Endometrial microvascular endothelial cells (primary cell): ENCODE measurements around a stretch of chr1.

DNA sequence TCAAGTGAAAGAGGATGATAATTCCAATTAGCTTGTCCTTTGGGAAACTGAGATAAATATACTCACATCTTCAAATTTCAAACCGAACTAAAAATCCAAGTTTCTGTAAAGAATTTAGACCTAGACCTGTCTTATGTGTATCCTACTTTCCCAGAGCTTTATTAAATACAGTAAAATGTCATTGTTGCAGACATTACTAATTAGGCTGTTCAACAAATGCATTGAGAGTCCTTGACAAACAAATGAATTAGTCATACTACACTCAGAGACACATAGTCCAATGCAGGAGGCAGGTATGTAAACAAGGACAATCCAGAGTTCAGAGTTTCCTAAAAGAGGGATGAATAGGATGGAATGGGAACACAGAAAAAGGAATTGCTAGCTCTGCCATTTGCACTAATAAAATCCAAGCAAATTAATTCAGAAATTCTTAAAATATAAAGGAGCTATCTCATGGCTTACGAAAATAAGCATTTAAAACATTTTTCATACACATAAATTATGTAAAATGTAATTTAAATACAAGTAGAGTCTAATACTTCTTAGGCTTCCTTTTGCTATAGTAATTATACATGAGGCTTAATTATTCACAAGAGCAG, 1.6 kb upstream of the EGLN1 start:
- RAMPAGE, long total RNA: no peak

- RAMPAGE, long total RNA: no peak
These were observed 307.7 kb downstream of the SIPA1L2 start for GRCh38 chr1:232322144-232322777.

- RAMPAGE, long total RNA: no peak
These were observed 252.6 kb downstream of the SIPA1L2 start for GRCh38 chr1:232377172-232377887.

DNA sequence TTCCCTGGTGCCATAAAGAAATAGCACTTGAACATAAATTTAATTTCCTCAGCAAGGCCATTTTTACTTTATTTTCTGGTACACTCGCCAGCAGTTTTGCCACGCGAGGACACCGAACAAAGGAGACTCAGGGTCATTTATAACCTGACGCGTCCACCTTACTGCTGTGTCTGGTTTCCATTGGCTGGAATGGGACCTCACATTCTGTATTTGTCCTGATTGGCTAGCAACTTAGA, 59.8 kb upstream of the MAP10 start:
- RAMPAGE, long total RNA: no peak

DNA sequence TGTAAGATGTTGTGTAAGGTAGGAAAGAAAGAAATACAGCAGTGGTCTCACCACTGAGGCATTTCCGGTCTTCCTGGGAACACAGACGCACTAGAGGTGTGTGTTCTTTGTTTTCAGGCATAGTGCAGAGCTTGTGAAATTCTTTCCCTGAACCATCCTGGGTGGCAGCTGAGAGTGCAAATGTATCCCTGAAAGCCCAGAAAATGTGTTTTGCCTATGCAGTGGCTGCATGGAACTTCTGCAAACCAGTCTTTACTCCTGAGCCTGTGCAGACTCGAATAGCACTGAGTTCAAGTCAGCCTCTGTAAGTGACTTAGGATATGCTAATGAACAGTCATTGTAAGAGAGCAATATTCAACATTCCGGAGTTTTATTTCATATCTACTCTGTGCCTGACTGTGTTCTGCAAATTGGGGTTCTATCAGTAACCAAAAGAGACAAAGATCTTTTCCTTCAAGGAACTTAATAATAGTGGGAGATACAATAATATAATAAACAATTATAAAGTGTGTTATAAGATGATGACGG, 163.2 kb downstream of the NTPCR start:
- RAMPAGE, long total RNA: no peak

- RAMPAGE, long total RNA: no peak
These were observed 27.3 kb downstream of the MAP3K21 start for GRCh38 chr1:233354654-233355421.

DNA sequence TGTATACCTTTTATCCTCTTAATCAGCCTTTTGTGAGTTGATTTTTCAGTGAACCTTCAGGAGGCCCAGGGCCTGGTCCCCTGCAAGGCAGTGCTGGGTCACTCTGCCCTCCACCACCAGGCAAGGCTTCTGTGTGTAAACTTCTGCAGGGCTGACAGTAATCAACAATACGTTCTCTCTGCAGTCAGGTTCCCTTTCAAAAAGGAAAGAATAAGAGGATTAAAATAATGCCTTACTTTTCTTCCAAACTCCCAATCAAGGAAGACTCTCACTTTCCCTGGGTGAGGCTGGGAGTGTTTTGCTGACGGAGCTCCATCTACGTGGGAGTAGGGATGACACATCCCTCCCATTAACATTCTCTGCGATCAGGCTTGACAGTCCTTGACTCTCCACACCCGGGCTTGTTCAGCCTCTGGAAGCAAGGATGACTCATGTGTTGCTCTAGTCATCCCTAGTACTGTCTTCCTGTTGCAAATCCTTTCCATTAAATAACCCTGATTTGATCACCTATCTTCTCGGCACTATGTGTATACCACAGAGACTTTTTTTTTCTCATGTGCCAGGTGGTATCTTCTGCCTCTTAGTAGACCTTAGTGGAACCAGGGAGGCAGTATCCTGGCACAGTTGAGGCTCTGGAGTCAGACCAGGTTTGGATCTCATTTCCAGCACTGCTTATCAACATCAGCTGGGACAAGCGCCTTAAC, 70.3 kb upstream of the KCNK1 start:
- RAMPAGE, long total RNA: no peak

DNA sequence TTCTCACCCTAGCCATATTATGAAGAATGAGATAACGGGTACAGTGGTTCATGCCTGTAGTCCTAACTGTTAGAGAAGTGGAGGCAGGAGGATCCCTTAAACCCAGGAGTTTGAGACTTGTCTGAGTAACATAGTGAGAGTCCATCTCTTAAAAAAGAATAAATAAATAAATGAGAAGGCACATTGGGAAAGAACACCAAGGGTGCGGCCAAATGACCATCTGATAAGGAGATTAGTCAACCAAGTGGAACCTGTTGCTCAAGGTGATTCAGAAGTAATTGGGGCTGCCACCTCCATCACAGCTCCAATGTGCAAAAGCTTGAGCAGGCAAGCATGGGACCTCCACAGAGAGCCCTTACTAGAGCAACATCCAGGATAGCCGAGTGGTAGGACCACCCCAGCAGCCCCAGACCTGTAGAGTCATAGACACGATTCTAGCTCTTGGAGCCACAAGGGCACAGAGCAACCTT, 40.7 kb downstream of the KCNK1 start:
- RAMPAGE, long total RNA: no peak

DNA sequence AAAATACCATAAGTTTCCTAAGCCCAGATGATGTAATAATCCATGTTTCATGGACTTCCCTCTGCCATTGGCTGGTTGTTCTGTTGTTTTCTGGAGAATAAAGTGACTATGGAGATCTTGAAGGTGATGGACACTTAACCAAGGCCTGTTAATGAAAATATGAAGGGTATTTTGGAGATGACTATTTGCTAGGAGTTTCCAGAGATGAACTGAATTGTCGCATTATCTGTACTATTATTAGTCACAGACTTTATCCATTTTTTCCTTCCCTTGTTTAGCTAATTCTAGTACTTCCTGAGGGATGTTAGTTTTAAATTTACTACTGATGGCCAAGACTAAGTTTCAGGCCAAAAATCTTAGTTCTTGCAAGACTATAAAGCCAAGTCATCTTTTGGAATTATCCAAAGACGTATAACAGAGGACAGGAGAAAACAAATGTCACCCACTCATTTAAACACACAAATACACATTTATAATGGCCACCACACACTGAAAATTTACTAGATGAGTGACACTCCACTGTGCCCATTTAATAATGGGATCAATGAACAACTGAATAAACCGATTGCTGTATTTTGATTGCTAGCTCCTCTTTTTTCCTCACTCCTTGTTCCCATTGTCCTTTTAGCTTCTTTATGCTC, 24.6 kb upstream of the TARBP1 start:
- RAMPAGE, long total RNA: no peak

DNA sequence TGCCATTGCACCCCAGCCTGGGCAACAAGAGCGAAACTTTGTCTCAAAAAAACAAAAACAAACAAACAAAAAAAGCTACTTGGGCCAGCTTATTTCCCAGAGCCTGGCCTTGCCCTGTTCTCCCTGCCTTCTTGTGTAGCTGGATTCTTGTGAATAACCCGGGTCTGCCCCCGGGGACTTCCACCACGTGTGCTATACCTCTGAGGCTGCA, 30.4 kb upstream of the TARBP1 start:
- RAMPAGE, long total RNA: no peak

DNA sequence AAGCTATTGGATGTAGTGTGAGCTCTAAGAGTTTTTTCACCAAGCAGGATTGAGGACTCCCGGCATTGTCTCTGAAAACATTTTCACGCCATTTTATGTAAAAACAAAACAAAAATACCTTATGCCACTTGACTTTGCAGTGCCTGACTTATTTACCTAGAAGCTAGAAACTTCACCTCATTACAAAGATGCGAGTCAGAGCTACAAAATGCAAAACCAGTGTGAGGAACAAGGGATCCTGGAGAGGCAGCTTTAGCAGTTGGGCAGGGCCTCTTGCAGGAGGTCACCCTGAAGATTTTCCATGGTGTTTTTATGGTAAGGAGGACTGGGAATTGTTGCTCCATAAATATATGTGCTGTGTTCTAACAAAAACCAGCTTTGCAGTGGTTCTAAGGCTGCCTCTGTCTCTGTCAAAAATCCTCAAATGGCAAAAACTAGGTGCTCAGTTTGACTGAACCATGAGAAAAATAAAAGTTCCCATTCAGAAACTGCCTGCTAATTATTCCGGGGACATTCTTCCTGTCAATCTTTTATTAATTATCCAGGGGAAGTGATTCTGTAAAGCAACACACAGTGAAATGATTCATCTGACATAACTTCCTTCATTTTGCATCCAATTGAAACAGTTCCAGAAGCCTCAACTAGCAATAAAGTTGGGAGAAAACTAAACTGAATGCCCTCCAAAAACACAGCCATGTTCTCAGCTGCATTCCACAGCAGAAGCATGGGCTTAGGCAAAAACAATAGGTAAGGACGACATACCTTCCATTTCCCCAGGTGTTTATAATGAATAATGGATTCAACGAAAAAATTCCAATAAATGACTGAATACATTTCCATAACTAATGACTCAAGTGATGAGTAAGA, 36.6 kb upstream of the TARBP1 start:
- RAMPAGE, long total RNA: no peak

DNA sequence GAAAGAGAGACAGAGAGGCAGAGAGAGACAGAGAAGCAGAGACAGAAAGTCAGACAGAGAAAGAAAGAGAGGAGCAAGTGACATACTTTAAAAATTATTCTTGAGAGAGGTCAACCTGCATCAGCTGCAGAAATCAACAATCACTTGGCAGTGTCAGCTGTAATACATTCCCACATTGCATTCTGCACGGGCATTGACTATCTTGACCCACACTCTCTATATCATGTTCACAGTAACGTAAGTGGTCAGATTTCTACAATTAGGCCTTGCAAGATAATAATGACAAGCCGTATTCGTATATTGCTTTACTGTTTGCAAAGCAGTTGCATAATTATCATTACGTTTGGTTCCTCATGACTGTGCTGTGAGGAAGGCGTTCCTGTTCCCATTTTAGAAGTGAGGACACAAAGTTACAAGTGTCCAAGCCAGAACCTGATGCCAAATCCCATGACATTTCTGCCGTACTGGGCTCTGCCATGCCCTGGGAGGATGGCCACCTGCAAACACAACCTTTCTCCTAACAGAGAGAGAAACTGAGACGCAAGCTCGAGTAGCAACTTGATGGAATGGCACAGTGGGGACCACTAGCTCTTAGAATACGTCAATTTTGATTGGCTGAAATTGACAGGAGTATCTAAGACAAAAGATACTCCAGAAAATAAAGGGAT, 53.5 kb upstream of the TARBP1 start:
- RAMPAGE, long total RNA: no peak

DNA sequence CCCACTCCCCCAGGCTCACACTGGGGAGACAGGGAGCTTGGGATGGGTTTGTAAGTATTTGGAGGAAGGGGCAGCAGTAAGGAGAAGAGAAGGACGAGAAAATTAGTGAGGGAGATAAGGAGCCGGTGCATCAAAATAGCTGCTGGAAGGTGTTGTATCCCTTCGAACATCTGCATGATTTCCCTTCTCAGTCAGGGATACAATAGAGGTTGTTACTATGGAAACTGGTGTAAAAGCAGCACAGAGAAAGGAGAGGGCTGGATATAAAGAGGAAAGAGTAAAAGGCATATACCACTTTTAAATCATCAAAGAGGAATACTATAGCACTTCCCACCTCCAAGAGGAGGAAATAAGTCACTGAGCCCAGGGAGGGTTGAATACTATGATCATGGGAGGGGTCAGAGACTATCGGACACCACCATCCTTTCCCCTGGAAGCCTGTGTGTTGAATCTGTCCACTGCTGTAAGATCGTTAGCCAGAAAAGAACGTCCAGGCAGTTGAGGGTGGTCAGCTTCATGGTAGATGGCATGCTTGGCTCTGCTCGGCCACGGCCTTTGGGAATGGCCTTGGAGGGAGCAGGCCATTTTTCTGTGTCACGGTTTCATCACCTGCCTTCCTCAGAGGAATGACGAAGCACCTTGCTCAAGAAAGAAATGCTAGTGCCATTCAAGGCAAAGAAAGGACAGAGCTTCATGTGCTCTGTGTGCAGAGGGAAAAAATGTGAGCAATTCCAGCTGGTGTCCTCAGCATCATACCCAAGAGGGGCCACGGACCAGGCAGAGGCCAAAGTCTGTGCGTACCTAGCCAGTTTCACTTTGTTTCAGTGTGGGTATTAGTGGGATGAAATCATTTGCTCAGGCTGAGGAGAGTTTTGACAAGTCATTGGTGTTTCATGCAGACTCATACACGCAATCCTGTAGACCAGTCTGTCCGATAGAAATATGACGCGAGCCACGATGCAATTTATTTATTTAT, 64.2 kb downstream of the IRF2BP2 start:
- RAMPAGE, long total RNA: no peak

GRCh38 chr1:234582266-234582642, 27.7 kb downstream of the IRF2BP2 start:
- RAMPAGE, long total RNA: no peak

- RAMPAGE, long total RNA: no peak
These were observed 8.1 kb downstream of the IRF2BP2 start for GRCh38 chr1:234601716-234602354.

DNA sequence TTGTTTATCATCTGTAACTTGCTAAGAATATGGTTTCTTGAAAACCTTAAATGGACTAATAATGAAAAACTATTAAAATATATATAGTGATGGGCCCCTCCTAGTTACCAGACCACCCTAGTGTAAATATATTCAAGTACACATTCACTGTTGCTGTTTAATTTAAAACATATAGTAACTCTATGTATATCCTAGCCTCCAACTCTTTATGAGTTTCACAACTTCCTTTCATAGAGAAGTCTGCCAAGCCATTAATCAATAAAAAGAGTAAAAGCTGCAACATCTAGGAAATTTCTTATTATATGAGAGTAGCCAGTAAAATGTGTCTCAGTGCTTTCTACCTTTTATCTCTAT, 6.6 kb downstream of the IRF2BP2 start:
- RAMPAGE, long total RNA: no peak

- RAMPAGE, long total RNA: no peak
These were observed 861 bp downstream of the IRF2BP2 start for GRCh38 chr1:234609066-234609568.

DNA sequence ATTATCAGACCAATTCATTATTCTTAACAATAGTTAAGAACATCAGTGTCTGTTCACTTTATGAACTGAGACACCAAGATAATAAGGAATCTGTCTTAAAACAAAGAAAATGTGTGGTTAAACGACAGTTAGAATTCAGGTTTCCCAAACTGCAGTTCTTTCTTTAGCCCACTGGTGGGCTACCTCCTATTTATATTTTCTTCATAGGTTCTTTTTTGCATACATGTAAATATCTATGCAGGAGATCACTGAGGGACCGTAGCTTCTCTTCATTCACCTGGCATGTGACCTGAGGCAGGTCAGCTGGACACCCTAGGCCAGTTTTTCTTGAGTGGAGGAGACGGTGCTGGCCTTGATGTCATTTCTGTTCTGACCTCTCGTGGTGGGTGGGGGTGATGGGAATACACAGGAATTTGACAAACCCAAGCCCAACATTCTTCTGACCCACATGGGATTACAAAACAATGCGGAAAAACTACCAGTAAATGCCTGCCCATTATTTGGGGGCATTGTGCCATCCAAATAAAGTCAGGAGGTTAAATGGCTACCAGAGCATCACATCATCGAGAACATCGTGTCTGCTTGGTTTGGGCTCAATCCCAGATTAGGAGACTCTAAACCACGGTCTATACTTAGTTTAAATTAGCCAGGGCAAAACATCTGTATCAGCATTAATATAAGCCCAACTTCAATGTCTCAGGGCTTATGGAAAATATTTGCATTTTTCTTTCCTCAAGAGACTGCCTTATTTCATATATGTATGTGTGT, 7.2 kb upstream of the IRF2BP2 start:
- RAMPAGE, long total RNA: no peak

GRCh38 chr1:234620301-234620593, 10.3 kb upstream of the IRF2BP2 start:
- RAMPAGE, long total RNA: no peak

- RAMPAGE, long total RNA: no peak
These were observed 99.8 kb upstream of the IRF2BP2 start for GRCh38 chr1:234709428-234710458.